Measurements from ENCODE around the gene C1QTNF9.

DNA sequence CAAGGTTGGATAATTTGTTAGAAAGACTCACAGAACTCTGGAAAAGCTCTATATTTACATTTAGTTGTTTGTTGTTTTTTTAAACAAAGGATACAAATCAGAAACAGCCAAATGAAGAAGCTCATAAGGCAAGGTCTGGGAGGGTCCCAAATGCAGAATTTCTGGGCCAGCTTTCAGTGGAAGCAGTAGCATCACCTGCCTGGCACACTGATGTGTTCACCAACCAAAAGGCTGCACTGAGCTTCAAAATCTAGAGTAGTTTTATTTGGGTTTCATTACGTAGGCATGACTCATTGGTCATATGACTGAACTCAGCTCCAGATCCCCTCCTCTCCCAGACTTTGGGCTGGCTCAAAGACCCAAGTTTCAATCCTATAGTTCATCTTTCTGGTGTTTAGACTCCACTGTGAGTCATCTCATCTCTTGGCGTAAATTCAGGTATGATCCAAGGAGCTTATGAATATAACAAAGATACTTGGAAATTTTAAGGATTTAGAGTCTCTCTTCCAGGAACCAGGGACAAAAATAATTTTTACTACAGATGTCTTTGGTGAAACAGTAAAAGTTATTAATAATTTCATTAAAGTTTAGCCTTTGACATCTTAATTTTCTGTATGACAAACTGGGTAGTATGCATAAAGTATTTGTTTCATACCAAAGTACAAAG is 17.7 kb downstream of the ZMYM5 start:
- PRO-cap = no peak
- RAMPAGE, long total RNA = no peak
- RRBS = no CpG with 5 or more reads among the region's 2 CpGs

DNA sequence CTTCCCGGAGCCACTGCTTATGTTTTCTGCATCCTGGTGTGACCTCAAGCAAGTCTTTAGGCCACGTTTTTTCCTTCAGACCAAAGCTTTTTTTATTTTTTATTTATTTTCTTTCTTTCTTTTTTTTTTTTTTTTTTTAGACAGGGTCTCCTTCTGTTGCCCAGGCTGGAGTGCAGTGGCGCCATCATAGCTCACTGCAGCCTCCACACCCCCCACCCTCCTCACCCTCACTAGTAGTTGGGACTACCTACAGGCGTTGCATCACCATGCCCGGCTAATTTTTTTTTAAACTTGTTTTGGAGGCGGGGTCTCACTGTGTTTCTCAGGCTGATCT is 33.7 kb downstream of the GJA3 start:
- PRO-cap = no peak
- RAMPAGE, long total RNA = no peak
- RRBS = no CpG with 5 or more reads among the region's 6 CpGs

DNA sequence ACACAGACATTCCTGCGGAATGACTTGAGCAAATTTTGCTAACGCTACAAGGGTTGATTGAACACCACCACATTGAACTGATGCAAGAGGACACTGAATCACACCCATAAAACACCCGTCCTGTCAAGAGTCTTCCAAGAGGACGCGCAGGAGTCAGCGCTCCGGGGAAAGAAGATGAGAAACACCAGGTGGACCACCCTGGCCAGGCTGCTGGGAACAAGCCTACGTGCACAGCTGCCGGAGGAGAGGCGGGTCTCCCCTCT is 105.6 kb downstream of the CRYL1 start:
- PRO-cap = no peak
- RAMPAGE, long total RNA = no peak
- RRBS = 50% methylated on average over 3 of the region's 10 CpGs

DNA sequence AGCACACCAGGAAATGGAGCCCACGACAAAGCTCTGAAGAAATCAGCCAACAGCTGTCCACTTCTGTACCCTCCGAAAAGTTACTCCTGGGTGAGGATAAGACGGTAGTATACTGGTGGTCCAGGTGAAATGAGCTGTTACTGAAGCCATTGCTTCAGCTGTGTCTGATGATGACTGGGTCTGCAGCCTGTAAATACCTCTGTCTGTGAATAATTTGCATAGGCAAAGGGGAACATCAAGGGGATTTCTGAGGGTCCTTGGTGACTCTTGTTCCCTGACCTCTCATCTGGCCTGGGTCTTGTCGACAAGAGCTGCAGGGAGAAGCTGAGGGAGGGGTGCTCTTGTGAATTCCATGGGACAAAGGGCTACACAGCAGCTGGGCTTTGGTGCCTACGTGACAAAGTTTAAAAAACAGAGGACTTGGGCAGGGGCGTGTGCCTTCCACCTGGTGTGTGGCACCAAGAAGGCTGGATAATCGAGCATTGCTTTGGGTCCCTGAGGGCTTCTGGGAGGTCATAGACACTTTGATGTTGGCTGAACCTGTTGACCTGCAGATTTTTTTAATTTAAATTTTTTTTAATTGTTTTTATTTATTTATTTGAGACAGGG is 19.0 kb upstream of the CRYL1 start:
- PRO-cap = no peak
- RAMPAGE, long total RNA = no peak
- RRBS = no CpG with 5 or more reads among the region's 7 CpGs

DNA sequence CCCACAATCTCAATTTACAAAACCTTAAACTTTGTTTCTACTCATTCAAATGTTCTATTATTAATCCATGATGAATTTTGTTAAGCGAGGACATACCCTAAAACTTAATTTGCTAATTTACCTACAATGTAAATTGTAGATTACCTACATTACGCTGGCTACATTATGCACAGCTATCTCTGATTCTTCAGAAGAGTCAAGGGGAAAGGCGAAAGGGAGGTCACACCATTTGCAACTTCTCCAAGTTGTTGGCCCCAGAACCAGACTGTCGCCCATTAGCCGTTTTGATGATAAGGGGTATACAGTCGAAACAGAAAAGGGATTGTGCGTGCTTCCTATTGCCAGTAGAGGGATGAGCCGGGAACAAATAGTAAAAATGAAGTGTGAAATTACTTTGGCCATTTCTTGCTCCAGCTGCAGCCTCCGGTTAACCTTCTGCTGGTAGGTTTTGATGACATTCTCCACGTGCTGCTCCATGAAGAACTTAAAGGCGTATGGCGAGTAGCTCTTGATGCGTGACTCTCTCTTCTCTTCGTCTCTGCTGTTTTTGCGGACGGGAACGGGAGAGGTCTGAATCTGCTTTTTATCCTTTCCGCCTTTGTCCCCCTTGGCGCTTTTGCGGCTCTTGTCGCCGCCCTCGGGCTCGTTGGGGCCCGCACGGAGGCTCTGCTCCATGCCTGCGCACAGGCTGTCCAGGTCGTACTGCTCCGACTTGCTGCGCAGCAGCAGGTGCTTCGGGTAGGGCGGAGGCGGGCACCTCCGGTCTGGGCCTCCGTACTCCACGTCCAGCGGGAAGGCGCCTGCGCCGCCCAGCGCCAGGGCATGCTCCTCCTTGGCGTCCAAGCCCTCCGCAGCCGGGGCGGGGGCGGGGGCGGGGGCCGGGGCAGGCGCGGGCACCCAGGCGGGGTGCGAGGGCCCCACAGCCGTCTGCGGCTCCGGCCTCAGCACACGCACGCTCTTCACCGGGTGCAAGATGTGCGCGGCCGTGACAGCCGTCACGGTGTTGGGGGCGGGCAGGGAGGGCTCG is 73.6 kb downstream of the LATS2 start:
- PRO-cap = no peak
- RAMPAGE, long total RNA = no peak
- RRBS = 94% methylated on average over 13 of the region's 65 CpGs

GRCh38 chr13:21074470-21074927 is 13.1 kb upstream of the LATS2 start:
- PRO-cap = no peak
- RAMPAGE, long total RNA = no peak
- RRBS = no CpG with 5 or more reads among the region's 11 CpGs

DNA sequence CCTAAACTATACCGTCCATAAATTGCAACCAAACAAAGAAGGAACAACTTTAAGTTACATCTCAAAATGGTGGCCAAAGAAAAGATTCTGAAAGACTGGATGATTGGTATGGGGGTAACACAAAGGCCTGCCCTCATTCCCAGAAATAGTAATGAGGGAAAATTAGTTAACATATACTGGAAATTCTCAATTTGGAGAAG is 3.8 kb downstream of the SAP18 start:
- PRO-cap = no peak
- RAMPAGE, long total RNA = no peak
- RRBS = no CpG with 5 or more reads among the region's 1 CpG

GRCh38 chr13:21148450-21148837 is 8.5 kb downstream of the SAP18 start:
- PRO-cap = no peak
- RAMPAGE, long total RNA = no peak
- RRBS = no CpG with 5 or more reads among the region's 1 CpG

DNA sequence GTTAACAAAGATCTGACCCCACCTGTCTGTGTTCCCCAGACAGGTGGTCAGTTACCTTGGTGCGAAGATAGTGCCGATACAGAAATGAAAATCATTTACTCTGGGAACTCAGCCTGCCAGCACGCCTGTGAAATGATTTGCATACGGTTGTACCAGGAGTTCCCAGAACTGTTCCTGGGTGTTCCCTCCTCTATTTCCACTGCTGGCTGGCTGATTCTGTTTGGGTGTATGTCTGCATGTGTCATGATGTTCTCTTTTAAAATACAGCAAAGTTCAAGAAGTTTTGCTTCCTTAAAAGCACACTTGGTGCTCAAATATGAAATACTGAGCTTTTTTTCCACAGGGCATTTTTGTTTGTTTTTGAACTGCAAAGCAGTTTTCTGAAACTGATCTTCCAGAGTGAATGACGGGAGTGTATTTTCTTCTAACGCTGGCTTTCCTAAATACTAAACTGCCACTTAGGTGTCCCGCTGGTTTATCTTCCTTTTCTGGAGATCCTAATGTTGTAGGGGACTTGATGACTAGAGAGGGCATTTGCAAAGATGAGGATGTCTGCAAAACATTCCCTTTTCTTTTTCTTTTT is 527.3 kb downstream of the FGF9 start:
- PRO-cap = no peak
- RAMPAGE, long total RNA = no peak
- RRBS = no CpG with 5 or more reads among the region's 7 CpGs

DNA sequence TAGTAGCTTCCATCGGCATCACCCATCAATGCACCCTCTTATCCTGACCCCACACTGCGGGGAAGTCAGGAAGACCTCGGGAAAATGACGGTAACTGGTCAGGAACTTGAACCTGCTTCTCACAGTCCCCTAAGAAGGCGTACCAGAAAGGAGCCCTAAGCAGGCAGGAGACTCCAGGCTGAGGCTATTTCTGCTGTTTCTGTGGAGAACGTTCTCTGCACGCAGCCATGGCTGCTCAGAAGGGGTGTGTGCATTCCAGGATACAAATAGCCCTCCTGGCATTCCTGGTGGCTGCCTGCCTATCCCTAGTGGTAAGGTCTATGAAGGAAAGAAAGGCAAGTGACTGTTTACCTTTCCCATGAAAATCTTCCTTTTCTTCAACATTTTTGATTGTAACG is 2.5 kb downstream of the SGCG start:
- PRO-cap = no peak
- RAMPAGE, long total RNA = no peak
- RRBS = no CpG with 5 or more reads among the region's 8 CpGs

DNA sequence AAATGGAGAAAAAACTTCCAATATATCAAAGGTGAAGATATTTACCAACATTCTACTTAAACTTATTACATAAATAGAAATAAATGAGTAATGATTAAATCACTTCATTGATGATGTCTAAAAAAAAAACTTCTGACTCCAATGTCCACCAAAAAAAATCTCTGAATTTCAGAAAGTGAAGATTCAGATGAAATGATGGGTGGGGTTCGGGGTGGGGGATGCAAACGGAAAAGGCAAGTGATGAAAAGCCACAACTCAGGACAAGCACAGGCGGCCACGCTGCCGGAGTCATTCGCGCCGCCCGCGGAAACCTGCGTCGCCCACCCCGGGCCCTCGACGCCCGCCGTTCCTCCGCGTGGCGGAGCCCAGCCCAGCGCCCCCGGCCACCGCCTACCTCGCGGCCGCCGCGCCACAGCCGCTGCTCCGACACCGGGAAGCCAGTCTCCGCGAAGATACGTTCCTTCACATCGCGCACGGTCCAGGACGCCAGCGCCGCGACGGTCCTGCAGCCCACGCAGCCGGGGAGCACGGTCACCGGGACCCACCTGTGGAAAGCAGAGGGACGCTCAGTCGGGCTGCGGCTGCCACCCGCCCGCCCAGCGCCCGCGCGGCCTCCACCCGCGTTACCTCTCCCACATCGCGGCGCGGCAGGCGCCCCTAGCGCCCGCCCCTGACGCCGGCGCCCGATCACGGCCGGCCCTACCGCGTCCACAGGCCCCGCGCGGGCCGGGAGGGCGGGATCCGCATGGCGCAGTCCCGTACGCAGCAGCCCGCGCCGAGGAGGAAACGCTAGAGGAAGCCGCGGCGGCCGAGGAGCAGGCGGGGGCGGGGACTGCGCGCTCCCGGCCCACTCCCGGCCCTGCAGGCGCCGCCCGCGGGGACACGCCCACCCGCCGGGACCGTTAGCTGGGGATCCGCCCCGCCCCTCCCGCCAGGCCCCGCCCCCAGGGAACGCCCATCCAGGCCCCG is 58.5 kb downstream of the SACS start:
- PRO-cap = unidirectional peak, minus-strand start at position 785 of the sequence
- RAMPAGE, long total RNA = no peak
- RRBS = under 1% methylated on average over 60 of the region's 109 CpGs

DNA sequence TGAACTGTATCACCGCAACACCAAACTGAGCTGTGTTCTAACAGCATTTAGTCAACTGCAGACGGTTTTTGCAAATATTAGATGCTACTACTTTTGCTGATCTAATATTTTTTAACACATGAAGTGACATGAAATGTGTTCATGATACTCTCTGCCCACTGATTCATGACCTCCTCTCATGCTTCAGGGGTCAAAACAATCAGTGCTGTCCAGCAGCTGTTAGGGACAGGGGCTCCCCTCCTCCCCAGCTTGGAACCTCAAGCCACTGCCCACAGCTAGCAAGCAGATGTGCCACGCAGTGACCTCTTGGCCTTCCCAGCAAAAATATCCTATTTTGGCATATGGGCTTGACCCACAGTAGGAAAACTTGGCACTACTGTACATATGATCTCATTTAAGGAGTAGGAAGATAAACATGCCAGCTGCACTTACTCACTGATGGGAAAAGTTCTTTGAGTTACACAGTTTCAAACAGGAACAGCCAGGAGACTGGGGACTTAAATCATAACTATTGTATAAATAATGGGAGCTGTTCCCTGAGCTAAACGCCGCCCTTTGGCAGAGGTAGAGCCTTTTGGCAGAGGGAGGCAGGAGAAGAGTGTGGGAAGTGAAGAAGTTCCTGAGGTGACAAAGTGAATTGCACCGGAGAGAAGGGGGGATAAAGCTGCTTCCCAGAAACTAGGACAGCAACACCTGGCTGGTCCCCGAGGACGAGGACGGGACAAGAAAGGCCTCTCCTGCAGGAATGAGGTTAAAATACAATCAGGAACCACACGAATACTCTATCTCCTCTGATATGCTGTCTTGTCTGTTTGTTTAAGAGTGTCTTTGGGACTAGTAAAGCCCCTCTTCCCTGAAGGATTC is 6.1 kb downstream of the SACS start:
- PRO-cap = no peak
- RAMPAGE, long total RNA = no peak
- RRBS = no CpG with 5 or more reads among the region's 10 CpGs

- PRO-cap = no peak
- RAMPAGE, long total RNA = no peak
- RRBS = no CpG with 5 or more reads among the region's 5 CpGs
Measured at GRCh38 chr13:23868532-23868989, 20.6 kb downstream of the MIPEP start.

DNA sequence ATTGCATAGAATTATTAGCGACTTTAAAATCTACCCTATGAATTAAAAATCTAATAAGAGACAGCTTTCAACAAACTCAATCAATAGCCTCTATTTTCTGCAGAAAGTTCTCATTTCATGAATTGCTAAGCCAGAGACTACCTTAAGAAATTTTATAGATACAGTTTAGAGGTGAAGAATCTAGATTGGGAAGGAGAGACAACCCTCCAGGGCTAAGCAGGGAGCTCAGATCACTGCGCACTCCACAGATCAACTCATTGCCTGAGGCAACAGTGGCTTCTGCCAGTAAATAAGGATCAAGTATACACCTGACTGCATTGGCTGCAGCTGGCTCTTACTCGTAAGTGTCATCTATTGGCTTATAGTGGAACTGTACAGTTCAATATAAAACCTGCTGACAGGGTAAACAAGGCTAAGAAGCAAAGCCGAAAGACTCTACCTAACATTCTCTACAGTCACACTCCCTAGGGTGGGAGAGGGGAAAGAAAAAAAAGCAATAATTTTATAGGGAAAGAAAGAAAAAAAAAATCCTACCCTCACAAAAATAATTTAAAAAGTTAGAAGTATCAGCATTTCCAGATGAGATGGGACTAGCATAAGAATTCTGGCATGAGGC is 26.1 kb upstream of the MIPEP start:
- PRO-cap = no peak
- RAMPAGE, long total RNA = no peak
- RRBS = no CpG with 5 or more reads among the region's 4 CpGs

GRCh38 chr13:23946095-23946325 is 56.8 kb upstream of the MIPEP start:
- PRO-cap = no peak
- RAMPAGE, long total RNA = no peak
- RRBS = 72% methylated on average over 8 of the region's 16 CpGs

- PRO-cap = no peak
- RAMPAGE, long total RNA = no peak
- RRBS = no CpG with 5 or more reads among the region's 8 CpGs
Measured at GRCh38 chr13:24033481-24033898, 127.0 kb upstream of the SPATA13 start.

- PRO-cap = no peak
- RAMPAGE, long total RNA = no peak
- RRBS = no CpG with 5 or more reads among the region's 6 CpGs
Measured at GRCh38 chr13:24087561-24088119, 72.9 kb upstream of the SPATA13 start.

DNA sequence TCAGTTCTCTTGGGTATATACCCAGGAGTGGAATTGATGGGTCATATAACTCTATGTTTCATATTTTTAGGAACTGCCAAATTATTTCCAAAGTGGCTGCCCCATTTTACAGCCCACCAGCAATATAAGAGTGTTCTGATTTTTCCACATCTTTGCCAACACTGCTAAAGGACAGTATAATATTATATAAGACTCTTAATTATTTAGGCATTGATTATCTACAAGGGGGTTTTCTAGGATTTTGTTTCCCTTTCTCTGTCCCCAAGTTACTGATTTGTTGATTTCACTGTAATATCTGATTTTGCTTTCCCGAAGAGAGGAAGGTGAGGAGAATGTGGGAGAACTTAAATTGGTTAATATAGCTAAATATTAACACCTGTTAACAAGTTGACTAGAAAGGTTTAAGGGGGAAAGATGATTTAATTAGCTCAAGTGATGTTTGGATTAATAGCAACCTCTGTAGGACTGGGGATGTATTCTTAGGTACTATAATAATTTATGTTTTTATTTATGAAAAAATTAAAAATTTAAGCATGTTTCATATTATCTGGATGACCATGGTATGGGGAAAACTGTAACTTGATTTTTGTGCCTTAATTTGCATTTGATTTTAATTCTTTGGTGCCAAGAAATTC is 35.0 kb downstream of the SPATA13 start:
- PRO-cap = no peak
- RAMPAGE, long total RNA = no peak
- RRBS = no CpG with 5 or more reads among the region's 1 CpG

GRCh38 chr13:24309430-24309762 is at the start of gene C1QTNF9:
C1QTNF9 (plus strand) TSS chr13:24309580.
- PRO-cap = no peak
- RAMPAGE, long total RNA = no peak
- RRBS = no CpG with 5 or more reads among the region's 2 CpGs

- PRO-cap = no peak
- RAMPAGE, long total RNA = no peak
- RRBS = no CpG with 5 or more reads among the region's 39 CpGs
Measured at GRCh38 chr13:24328202-24328604, 18.8 kb downstream of the C1QTNF9 start.